Parietal lobe (tissue), 2 donors: Measurements from ENCODE around the genes RARA and KRT28.

DNA sequence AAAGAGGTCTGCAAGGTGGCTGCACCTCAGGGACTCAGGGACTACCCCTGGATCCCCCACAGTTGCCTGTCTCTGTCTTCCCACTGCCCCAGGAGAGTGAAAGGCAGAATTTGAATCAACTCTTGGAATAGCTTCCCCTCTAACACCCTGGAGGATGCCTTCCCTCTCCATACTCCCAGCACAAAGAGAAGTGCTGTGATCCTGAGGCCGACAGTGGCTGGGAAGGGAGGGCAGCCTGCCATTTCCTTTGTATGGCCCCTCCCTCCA lies 3.8 kb upstream of the MED24 start:
- RAMPAGE, long total RNA: no peak

DNA sequence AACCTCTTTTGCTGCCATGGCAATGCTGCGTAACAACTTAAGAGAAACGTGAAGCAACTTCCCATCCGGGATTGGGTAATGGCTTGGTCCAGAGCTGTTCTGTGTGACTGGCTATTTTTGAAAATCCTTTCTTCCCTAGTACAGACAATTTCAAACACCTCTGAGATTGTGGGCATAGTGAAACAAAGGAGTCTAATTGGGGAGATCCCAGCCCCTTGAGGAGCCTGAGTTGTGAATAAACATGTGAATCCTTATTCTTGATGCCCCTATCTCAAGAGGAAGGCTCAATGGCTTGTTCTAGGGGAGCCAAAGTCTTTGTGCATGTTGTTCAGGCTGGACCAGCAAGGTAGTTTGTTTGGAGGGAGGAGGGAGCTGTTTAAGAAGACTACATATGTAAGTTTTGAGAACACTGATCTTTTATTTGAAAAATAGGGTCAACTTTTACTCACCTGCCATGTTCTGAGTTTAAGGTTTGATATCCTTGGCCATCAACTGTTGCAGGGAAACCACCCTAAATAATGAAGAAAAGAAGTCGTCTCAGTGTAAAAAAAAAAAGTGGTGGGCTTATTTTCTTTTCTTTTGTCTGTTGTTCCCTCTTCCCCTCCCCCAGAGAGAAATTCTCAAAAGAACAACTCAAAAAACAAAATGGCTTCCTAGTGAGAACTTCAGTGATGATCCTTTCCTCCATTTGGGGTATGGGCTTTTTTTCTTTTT lies 9.2 kb downstream of the MSL1 start:
- RAMPAGE, long total RNA: no peak

GRCh38 chr17:40141155-40141329 lies 705 bp downstream of the CASC3 start:
- RAMPAGE, long total RNA: no peak

GRCh38 chr17:40176014-40176802 lies 1.1 kb upstream of the RAPGEFL1 start:
- RAMPAGE, long total RNA: no peak

DNA sequence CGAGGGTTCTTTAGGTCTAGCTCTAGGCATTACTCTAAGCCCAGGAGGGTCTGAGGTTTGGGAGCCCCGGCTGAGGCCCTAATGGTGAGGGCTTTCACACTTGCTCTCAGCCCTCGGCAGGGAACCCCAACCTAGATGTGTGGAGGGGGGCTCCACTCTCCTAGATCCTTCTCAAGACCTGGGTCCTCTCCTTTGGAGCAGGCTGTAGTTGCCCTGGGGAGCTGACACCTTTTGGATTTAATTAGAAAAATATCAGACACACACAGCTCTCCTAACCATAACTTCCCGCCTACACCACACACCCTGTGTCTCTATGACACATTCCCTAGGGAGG lies 2.4 kb downstream of the RAPGEFL1 start:
- RAMPAGE, long total RNA: no peak

DNA sequence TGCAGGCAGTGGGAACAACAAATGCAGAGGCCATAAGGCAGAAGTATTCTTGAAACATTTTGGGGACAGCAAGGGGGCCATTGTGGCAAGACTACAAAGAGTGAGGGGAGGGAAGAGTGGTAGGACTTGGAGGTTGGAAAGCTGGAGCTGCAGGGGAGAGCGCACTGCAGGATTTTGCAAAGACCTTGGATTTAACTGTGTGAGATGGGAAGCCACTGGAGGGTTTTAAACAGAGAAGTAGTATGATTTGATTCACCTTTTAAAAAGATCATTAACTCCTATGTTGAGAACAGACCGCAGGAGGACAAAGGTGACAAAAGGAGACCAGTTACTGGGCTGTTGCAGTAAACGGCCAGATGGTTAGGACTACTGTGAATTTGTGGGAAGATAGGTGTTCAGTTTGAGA lies 22.1 kb upstream of the CDC6 start:
- RAMPAGE, long total RNA: no peak

DNA sequence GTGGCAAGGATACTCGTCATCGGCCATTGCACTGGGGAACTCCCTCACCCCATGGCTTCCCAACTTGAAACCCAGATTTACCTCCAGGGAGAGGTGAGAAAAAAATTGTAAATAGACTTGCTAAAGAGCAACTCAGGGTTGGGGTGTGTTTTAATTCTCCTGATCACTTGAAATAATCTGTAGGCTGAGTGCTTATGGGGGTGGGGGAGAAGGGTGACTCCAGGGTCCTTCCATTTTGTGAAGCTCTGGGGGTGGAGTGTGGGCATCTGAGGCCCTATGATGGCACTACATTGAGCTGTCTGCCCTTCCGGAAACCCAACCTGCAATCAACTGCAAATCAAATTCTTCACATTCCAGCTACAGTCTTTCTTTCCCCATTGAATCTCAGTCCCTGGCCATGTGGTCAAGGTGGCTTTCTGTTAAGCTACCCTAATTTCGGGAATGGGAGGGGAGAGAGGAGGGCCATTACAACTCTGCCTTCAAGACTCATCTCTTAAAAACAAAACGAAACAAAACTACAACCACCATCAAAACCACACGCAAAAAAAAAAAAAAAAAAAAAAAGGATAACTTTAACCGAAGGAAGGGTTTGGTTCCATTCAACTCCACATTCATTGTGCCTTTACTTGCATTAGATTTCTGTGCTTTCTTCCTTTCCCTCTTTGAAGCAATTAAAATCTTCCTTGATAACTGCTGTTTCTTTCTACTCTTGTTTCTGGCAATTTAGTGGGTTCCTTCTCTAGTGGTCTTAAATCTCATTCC lies 5.9 kb upstream of the CDC6 start:
- RAMPAGE, long total RNA: no peak

GRCh38 chr17:40308725-40309873 lies at the start of gene RARA:
RARA (plus strand) TSS chr17:40309180.
- RAMPAGE, long total RNA: no peak

- RAMPAGE, long total RNA: no peak
Measured at GRCh38 chr17:40346031-40346614, 18.4 kb downstream of the GJD3 start.

- RAMPAGE, long total RNA: no peak
Measured at GRCh38 chr17:40346885-40347276, 17.7 kb downstream of the GJD3 start.

DNA sequence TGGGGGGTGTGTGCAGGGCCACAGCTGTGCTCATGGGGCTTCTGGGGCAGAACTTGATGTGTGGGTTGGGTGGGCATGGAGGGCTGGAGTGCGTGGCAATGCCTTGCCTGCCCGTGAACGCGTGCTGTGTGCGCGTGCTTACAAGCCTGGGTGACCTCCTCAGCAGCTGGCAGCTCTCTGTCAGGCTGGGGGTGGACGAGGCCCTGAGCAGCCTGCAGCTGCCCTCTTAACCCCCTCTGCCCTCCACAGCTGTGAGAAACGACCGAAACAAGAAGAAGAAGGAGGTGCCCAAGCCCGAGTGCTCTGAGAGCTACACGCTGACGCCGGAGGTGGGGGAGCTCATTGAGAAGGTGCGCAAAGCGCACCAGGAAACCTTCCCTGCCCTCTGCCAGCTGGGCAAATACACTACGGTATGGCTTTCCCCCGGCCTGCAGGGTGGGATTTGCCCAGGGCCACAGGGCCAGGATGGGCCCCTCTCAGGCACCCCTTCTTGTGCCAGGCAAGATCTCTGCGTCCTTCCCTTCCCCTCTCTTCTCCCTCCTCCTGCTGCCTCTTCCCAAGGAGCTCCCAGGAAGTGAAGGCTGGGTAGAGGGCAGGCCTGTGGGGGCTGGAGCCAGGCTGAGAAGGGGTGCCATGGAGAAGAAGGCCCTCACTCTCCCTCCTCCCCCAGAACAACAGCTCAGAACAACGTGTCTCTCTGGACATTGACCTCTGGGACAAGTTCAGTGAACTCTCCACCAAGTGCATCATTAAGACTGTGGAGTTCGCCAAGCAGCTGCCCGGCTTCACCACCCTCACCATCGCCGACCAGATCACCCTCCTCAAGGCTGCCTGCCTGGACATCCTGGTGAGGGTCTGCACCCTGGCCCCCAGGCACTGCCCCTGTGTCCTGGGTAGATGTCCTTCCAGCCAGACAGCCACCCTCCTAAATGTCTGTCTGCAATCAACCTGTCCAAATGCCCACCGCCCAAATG lies 12.6 kb downstream of the GJD3 start:
- RAMPAGE, long total RNA: no peak

GRCh38 chr17:40398304-40399386 lies 19.1 kb downstream of the TOP2A start:
- RAMPAGE, long total RNA: no peak

DNA sequence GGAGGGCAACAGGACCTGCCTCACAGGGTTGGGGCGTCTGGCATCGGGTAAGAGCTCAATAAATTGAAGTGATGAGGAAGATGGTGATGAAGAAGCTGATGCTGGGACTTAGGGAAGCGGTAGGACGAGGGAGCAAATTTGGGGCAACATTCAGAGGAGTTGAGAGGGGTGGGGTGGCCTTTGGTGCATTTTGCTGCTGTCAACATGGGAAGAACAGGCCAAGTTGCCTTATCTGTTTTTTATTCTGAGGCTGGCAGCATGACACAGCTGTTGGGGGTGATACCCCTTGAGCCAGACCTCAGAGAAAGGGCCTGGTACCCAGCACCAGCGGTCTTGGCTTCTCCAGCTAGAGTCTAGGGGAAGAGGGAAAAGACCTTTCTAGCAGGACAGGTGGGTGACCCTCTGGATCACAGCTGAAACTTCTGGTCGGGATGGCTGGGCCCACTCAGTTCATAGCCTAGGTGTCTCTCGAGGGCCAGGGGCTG lies 4.5 kb downstream of the IGFBP4 start:
- RAMPAGE, long total RNA: no peak

DNA sequence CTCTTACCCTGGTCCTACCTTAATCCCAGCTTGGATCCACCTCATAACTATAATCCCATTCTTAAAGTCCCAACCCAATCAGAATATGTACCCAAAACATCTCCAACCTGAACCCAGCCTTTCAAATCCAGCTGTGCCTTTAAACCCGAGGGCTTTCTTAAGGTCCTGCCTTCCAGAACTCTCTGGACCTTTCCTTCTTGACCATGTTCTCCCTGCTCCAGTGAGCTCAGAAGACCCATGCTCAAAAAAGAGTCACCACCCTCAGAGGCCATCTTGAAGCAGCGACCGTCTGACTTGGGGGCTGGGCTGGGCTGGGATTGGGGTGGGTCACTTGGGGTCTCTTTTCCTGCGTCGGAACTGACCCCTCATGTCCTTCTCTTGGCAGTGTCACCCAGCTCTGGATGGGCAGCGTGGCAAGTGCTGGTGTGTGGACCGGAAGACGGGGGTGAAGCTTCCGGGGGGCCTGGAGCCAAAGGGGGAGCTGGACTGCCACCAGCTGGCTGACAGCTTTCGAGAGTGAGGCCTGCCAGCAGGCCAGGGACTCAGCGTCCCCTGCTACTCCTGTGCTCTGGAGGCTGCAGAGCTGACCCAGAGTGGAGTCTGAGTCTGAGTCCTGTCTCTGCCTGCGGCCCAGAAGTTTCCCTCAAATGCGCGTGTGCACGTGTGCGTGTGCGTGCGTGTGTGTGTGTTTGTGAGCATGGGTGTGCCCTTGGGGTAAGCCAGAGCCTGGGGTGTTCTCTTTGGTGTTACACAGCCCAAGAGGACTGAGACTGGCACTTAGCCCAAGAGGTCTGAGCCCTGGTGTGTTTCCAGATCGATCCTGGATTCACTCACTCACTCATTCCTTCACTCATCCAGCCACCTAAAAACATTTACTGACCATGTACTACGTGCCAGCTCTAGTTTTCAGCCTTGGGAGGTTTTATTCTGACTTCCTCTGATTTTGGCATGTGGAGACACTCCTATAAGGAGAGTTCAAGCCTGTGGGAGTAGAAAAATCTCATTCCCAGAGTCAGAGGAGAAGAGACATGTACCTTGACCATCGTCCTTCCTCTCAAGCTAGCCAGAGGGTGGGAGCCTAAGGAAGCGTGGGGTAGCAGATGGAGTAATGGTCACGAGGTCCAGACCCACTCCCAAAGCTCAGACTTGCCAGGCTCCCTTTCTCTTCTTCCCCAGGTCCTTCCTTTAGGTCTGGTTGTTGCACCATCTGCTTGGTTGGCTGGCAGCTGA lies 13.2 kb downstream of the IGFBP4 start:
- RAMPAGE, long total RNA: no peak

- RAMPAGE, long total RNA: no peak
Measured at GRCh38 chr17:40540961-40542104, 23.9 kb downstream of the CCR7 start.

- RAMPAGE, long total RNA: no peak
Measured at GRCh38 chr17:40543567-40544150, 21.6 kb downstream of the CCR7 start.

DNA sequence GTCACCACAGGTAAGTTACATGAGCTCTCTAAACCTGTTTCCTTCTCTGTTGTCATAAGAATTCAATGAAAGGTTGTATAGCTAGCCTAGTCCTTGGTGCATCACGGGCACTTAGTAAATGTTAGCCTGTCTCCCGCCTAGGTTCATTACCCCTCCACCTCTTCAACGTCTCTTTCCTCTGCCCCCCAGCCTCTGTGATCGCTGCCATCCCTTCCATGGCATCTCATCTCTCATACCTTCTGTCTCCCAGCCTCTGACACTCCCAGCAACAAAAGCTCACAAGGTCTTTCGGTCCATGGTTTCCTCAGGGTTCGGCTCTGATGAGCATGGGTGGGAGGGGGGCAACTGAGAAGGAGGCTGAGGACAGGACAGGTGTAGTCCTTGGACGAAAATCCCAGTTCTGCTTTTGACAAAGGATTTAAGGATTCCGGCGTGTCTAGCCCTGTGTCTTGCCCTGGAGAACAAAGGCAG lies 16.8 kb downstream of the CCR7 start:
- RAMPAGE, long total RNA: no peak

GRCh38 chr17:40564119-40564555 lies 1.1 kb downstream of the CCR7 start:
- RAMPAGE, long total RNA: no peak

DNA sequence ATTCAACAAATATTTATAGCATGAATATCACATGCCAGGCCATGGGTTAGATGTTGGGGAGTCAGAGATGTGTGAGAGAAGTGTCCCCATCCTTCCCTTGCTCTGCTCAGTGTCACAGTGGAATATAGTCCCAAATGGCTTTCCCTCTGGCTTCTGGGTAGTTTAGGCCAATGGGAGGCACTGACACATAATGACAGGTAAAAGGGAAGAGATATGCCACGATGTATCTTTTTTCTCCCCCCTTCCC lies 379 bp upstream of the CCR7 start:
- RAMPAGE, long total RNA: no peak

GRCh38 chr17:40799729-40800028 lies at the start of gene KRT28:
KRT28 (minus strand) TSS chr17:40799959.
- RAMPAGE, long total RNA: no peak